Keratinocyte (primary cell): ENCODE data around the genes SCGB3A1 and BTNL9.

DNA sequence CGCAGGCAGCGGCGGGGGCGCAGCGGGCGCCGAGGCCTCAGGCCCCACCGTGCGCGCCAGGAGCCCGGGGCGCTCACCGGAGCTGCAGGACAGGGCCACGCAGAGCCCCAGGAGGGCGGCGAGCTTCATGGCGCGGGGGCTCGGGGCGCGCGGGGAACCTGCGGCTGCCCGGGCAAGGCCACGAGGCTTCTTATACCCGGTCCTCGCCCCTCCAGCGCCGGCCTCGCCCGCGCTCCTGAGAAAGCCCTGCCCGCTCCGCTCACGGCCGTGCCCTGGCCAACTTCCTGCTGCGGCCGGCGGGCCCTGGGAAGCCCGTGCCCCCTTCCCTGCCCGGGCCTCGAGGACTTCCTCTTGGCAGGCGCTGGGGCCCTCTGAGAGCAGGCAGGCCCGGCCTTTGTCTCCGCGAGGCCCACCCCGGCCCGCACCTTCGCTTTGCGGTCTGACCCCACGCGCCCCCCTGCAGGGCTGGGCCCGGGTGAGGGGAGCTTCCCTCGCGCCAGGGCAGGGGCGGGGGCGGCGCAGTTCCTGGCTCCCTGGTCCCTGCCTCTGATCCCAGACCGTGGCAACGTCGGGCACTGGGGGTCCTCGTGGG is at the start of gene SCGB3A1:
SCGB3A1 (minus strand) TSS at position 166 of the 592 bp plus-strand sequence.
CAGE:
- cytosol, long polyA minus RNA = no peak
- cytosol, long polyA plus RNA = no peak
- long polyA plus RNA = no peak
- nucleus, long polyA minus RNA = no peak
- nucleus, long polyA plus RNA = no peak

DNA sequence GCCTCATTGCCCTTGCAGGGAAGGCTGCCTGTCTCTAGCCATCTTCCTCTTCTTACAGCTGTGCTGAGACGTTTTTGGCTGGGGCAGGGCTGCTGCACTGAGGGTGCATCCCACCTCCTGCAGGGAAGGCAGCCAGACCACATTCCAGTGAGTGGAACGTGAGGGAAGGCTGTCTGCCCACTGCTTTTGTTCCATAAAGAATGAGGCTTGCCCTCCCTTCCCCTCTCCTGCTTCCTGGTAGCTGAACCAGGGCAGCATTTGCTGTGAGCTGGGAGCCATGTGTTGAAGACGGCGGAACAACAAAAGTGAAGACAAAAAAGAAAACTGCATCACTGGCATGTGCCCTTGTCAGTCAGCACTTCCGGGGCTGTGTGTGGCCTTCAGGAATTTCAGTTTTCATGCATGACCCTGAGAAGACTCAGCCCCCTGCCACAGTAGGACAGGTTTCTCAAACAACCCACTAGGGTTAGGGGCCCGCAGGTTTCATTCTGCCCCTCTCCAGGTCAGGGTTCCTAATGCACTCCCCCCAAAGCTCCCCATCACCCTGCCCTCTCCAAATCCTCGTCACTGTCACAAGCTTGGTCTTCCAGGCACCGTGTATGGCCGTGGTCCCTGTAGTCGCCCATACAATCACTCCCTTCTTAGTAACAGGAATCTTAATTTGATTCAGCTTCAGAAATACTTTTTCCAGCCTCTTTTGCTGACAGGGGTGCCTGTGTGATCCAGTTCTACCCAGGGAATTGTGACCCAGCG is 16.6 kb downstream of the MGAT1 start:
CAGE:
- cytosol, long polyA minus RNA = no peak
- cytosol, long polyA plus RNA = no peak
- long polyA plus RNA = no peak
- nucleus, long polyA minus RNA = no peak
- nucleus, long polyA plus RNA = no peak

DNA sequence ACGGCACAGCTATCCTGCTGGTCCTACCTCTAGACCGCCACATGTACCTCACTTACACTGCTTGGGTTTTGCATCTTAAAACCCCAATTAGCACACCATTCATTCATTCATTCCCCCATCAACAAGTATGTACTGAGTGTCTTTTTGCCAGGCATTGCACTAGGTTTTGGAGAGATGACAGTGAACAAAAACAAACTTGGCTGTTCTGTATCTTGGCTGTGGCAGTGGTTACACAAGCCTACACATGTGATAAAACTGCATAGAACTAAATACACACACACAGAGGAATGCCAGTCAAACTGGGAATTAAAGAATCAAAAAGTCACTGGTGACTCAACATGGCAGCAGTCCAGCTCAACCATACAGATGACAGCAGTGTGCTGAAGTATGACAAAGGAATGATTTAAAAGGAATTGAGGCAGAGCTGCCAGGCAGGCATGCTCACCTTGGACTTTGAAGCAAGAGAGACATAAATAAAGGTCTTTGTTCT is 23.4 kb upstream of the MGAT1 start:
CAGE:
- cytosol, long polyA minus RNA = no peak
- cytosol, long polyA plus RNA = no peak
- long polyA plus RNA = no peak
- nucleus, long polyA minus RNA = no peak
- nucleus, long polyA plus RNA = no peak

DNA sequence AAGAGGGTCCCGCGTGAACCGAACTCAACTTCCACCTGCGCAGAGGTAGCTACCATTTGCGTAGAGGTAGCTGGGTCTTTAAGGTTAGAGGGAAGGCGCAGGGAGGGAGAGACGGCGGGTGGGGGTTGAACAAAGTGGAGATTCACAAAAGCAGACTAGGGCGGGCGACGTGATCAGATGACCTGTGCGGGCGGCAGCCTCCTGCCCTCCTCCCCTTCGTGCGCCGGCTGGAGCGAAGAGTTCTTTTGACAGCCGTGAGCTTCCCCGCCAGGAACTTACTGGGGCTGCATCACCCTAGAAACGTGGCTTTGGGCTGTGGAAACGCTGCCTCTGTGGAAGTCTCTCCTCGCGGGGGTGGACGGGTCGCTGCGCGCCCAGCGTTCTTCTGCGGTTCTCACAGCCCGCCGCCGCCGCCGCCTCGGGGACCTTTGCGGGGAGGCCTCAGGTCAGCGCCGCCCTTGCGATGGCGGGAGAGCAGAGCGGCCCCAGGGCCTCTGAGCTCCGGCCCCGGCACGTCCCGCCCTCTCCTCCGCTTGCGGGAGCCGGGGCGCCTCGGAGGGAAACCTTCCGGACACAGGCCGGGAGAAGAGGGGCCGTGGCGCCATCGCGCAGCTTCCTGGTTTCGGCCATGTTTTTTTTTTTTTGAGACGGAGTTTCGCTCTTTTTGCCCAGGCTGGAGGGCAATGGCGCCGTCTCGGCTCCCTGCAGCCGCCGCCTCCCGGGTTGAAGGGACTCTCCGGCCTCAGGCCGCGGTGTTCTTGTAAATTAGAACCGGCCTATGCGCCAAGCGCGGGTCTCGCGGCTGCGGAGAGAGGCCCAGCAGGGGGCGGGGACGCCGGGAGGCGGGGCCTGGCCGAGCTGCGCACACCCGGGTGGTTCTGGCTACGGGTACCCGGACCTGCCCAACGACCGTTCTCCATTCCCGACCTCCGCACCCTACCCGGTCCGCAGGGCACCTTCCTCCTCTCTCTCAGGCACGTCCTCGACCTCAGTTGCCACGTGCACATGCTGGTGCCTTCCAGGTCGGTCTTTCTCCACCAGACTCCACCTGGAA is 28.5 kb upstream of the MGAT1 start:
CAGE:
- cytosol, long polyA minus RNA = start-site peak on the plus strand centred at position 909 of the sequence, 48 bp wide, 5 reads
- cytosol, long polyA plus RNA = no peak
- long polyA plus RNA = no peak
- nucleus, long polyA minus RNA = no peak
- nucleus, long polyA plus RNA = start-site peak on the plus strand centred at position 219 of the sequence, 104 bp wide, 25 and 20 reads in 2 replicates

CAGE:
- cytosol, long polyA minus RNA = no peak
- cytosol, long polyA plus RNA = no peak
- long polyA plus RNA = no peak
- nucleus, long polyA minus RNA = no peak
- nucleus, long polyA plus RNA = no peak
These were observed 9.4 kb downstream of the BTNL8 start for GRCh38 chr5:180908438-180908676.

GRCh38 chr5:181037585-181037974 is 2.5 kb upstream of the BTNL9 start:
CAGE:
- cytosol, long polyA minus RNA = no peak
- cytosol, long polyA plus RNA = no peak
- long polyA plus RNA = no peak
- nucleus, long polyA minus RNA = no peak
- nucleus, long polyA plus RNA = no peak

GRCh38 chr5:181039780-181040837 is at the start of gene BTNL9:
Gene BTNL9 (plus strand): TSS chr5:181040266.
CAGE:
- cytosol, long polyA minus RNA = no peak
- cytosol, long polyA plus RNA = no peak
- long polyA plus RNA = no peak
- nucleus, long polyA minus RNA = no peak
- nucleus, long polyA plus RNA = no peak

DNA sequence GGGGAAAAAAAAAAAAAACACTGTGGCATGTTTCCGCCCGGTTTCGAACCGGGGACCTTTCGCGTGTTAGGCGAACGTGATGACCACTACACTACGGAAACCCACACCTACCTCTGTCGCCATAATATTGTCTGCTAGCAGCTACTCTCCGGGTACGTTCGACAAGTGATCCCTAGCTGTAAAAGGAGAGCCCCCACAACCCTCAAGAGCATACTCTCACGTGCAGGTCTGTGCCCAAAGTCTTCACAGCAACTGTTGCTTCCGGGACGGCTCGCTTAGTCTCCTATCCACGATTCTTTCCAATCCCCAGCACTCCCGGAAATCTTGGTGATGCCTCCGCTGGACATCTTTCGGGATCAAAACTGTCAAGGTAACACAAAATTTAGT is 16.6 kb downstream of the TRIM7 start:
CAGE:
- cytosol, long polyA minus RNA = no peak
- cytosol, long polyA plus RNA = no peak
- long polyA plus RNA = no peak
- nucleus, long polyA minus RNA = no peak
- nucleus, long polyA plus RNA = no peak

DNA sequence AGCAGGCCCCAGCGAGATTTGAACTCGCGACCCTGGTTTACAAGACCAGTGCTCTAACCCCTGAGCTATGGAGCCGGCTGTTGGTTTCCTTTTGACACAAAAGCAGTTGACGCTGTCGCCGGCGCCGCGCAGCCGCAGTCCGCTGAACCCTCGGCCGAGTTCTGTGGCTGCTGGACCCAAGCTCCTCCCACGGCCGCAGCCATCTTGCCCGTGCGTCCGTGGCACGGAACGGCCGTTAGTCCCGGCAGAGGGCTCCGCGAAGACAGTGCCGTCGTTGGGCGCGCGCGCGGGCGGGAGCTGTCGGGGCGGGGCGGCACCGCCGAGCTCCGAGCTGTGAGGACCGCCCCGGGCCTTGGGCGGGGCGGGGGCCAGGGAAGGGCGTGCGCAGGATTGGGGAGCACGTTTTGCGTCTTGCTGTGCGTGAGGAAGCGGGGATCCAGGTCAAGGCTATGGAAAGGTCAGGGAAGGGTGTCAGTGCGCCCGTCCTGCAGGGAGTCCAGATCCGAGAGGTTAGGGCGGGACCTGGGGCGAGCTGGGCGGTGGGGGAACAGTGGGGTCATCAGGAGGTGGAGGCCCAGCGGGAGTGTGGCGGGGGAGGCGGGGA is 13.2 kb downstream of the TRIM7 start:
CAGE:
- cytosol, long polyA minus RNA = no peak
- cytosol, long polyA plus RNA = no peak
- long polyA plus RNA = start-site peak on the plus strand centred at position 381 of the sequence, 34 bp wide, 16 and 11 reads in 2 replicates
- nucleus, long polyA minus RNA = no peak
- nucleus, long polyA plus RNA = no peak

GRCh38 chr5:181203037-181203793 is 1.8 kb downstream of the TRIM7 start:
CAGE:
- cytosol, long polyA minus RNA = no peak
- cytosol, long polyA plus RNA = no peak
- long polyA plus RNA = no peak
- nucleus, long polyA minus RNA = no peak
- nucleus, long polyA plus RNA = no peak

CAGE:
- cytosol, long polyA minus RNA = no peak
- cytosol, long polyA plus RNA = no peak
- long polyA plus RNA = no peak
- nucleus, long polyA minus RNA = start-site peak on the plus strand at chr5:181246509-181246532, 5 reads
- nucleus, long polyA plus RNA = no peak
These were observed 2.5 kb upstream of the RACK1 start for GRCh38 chr5:181246014-181246820.

GRCh38 chr5:181267200-181267774 is 6.3 kb upstream of the TRIM52 start:
CAGE:
- cytosol, long polyA minus RNA = no peak
- cytosol, long polyA plus RNA = no peak
- long polyA plus RNA = no peak
- nucleus, long polyA minus RNA = no peak
- nucleus, long polyA plus RNA = no peak